Heart left ventricle (tissue), 7 donors: ENCODE measurements around the gene IDH2.

DNA sequence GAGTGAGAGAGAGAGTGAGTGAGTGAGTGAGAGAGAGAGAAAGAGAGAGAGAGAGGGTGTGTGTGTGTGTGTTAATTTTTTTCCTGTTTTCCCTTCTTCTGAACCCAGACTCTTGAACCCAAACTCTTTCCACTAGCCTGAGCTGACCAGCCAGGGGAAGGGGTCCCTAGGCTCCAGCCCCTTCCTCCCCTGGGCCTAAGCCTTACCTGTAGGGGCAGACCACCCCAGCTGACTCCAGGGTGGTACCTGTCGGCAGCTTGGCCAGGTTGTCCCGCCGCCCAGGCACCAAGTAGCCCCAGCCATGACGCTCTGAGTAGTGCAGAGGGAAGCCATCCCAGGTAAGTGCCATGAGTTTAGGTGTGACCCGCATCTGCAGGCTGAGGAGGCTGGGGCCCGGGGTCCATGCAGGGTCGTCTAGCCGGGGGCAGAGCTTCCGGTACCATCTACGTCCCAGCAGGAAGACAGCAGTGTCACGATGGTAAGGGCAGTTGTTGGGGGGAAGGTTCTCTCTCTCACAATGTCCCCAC, 9.3 kb downstream of the POLG start:
- PRO-cap, 6 experiments, result no peak in any of the 6 experiments
- RAMPAGE, long total RNA, 2 experiments, result no peak in any of the 2 experiments
- RRBS, result no CpG with 5 or more reads among the region's 11 CpGs

DNA sequence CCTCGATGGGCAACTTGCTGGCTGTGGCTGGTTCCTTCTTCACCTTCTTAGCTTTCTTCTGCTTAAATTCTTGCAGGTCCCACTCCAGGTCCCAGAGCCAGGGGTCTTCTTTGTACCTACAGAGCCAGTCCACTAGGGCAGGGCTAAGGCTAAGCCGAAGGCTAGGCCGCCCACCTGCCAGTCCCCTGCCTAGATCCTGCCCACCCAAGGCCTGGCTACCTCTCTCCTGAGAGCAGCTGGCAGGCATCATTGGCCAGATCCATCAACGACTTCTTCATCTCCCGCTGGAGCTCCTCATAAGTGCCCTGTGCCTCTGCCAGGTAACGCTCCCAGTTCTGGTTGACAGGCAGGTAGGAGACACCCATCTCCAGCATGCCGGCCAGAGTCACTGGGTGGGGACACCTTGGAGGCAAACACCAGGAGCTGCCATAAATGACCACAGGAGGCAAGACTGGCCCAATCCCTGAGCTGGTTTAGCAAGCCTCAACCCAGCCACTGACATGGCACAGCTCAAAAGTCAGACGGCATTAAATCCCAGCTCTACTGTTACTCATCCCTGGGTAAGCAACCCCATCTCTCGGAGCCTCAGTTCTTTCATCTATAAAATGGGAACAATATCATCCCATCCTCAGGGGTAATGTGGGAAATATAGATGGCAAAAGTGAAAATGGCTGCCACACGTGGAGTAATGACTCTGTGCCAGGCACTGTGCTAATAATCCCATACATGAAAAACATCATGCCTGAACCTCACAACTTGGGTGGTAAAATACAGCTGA, 7.5 kb downstream of the POLG start:
- PRO-cap, 6 experiments, result no peak in any of the 6 experiments
- RAMPAGE, long total RNA, 2 experiments, result no peak in any of the 2 experiments
- RRBS, result no CpG with 5 or more reads among the region's 10 CpGs

DNA sequence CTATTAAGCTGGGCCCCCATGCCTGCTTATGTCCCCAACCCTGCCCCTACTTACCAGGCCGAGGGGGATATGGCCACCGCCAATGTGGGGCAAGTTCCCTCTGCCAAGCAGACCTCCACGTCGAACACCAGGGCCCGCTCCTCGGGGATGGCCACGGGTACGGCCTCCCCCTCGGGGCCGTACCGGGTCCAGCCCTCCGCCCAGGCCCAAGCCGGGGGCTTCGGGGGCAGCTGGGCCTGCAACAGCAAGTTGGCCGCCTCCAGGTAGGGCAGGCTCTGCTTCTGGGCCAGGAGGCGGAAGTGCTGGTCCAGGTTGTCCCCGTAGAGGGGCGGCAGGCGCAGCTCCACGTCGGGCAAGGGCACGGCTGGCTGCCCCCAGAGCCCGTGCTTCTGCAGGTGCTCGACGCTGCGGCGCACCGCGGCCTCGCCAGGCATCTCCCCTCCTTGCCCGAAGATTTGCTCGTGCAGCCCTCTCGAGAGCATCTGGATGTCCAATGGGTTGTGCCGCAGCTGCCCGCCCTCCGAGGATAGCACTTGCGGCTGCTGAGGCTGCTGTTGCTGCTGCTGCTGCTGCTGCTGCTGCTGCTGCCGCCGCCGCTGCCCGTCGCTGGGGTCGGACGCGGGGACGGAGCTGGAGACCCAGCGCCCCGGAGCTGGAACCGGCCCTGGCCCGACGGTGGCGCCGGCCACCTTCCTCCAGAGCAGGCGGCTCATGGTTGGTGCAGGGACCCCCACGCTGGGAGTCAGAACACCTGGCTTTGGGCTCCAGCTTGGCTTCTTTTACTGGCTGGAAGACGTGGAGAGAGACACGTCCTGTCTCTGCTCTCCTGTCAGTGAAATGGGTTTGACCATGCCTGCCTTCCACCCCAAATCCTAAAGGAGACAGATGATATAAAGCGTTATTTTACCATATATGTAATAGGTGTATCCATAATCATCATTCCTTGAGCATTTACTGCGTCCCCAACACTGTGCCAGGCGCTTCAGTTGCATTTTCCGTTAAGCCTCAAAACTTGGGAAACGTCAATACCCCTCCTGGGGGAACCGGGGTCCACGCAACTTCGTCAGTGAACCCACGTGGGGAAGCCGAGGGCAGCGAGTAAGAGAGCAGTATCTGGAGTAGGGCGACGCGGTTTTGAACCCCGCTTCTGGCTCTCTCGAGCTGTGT, 1.2 kb downstream of the POLG start:
- PRO-cap, 6 experiments, result no peak in any of the 6 experiments
- RAMPAGE, long total RNA, 2 experiments, result no peak in any of the 2 experiments
- RRBS, result no CpG with 5 or more reads among the region's 73 CpGs

DNA sequence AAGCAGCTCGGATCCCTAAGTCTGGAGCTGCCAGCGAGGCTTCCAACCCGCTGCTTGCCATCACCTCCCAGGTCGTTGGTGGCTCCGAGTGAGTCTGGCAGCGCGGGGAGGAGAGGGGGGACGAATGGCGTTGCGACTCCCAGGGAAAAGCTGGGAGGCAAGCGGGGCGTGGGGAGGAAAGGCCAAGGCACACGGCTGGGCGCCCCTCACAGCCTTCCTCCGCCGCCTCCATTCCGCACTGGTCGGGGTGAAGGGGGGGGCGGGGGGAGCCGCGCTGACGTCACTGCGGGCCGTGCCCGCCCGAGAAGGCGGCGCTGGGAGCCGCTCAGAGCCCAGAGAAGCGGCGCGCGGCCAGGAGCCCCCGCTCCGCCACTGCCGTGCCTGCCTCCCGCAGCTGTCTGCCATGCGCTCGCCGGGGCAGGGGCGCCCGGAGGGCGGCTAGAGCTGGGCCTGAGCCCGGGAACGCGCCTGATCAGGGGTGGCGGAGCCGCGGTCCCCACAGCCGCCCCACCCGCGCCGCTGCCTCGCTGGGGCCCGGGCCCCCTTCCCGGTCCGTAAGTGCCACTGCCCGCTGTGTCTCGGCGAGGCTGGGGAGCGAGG, 27.7 kb upstream of the POLG start:
- PRO-cap, 6 experiments, result no peak in any of the 6 experiments
- RAMPAGE, long total RNA, 2 experiments, result no peak in any of the 2 experiments
- RRBS, result 3% methylated on average over 12 of the region's 61 CpGs

- PRO-cap, 6 experiments, result no peak in any of the 6 experiments
- RAMPAGE, long total RNA, 2 experiments, result no peak in any of the 2 experiments
- RRBS, result 5% methylated on average over 30 of the region's 58 CpGs
These were observed 65.4 kb upstream of the POLG start for GRCh38 chr15:89399863-89400492.

- PRO-cap, 6 experiments, result no peak in any of the 6 experiments
- RAMPAGE, long total RNA, 2 experiments, result no peak in any of the 2 experiments
- RRBS, result no CpG with 5 or more reads among the region's 12 CpGs
These were observed 1.9 kb upstream of the RHCG start for GRCh38 chr15:89498090-89498833.

- PRO-cap, 6 experiments, result no peak in any of the 6 experiments
- RAMPAGE, long total RNA, 2 experiments, result no peak in any of the 2 experiments
- RRBS, result 2% methylated on average over 11 of the region's 46 CpGs
These were observed 797 bp downstream of the TICRR start for GRCh38 chr15:89575788-89576743.

DNA sequence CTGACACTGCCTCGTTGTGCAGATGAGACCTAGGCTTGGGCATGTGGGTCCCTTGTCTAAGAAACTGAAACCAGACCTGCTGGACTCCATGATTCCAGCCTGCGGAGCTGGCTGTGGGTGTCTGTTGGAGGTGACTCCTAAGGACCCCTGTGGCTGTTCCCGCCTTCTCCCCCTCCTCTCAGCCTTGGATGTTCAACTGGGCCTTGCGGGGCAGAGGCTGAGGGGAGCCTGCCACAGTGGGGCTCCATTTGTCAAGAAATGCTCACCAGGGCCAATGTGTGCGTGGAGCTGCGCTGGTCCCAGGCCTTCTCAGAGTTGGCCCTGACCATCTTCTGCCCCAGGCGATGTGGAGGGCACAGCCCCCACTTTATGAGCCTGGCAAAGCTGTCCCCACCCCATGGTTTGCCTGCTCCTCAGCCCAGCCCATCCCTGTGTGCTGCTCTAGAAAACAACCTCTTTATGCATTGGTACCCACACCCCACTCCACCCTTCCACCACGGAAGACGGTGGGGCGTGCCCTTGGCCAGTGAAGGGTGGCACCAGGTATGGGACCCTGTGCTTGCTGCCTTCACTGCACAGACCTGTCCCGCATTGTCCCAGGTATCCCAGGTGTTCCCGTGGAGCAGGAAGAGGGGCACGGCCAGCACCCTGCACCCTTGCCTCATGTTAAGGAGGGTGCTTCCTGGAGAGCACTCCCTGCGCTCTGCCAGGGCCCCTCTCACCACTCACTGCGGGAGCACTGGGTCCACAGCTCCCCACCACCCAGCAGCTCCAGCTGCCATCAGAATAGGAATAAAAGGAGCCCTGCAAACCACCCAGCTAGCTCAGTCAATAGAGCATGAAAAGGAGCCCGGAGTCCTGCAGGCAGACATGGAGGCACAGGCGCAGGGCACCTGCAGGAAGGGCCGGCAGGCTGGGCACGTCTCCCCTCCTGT, 8.0 kb downstream of the MESP2 start:
- PRO-cap, 6 experiments, result no peak in any of the 6 experiments
- RAMPAGE, long total RNA, 2 experiments, result no peak in any of the 2 experiments
- RRBS, result 98% methylated on average over 2 of the region's 19 CpGs

- PRO-cap, 6 experiments, result no peak in any of the 6 experiments
- RAMPAGE, long total RNA, 2 experiments, result no peak in any of the 2 experiments
- RRBS, result no CpG with 5 or more reads among the region's 26 CpGs
These were observed 16.0 kb downstream of the MESP2 start for GRCh38 chr15:89791902-89792779.

- PRO-cap, 6 experiments, result no peak in any of the 6 experiments
- RAMPAGE, long total RNA, 2 experiments, result no peak in any of the 2 experiments
- RRBS, result 97% methylated on average over 4 of the region's 45 CpGs
These were observed 10.8 kb downstream of the ANPEP start for GRCh38 chr15:89803472-89804663.

DNA sequence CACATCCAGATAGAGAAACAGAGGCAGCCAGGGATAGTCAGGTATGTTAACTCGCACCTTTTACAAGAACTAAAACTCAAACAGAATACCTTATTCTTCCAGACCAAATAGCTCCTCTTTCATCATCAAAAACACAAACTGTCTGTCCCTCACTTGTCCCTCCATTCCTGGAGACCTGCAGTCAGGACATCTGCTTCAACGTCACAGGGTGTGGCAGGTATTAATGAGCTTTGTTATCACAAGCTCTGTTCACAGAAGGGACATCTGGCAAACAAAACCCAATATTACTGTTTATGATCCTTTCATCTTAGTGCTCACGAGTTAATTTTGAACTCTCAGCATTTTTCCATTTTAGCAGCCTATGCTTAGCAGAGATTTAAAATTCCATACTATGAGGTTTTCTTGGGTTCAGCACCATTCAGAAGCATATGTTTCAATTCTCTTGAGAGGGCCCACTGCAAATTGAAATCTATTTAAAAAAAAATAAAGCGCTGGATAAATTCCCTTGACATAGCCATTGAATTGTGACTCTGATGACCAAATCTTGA, 32.9 kb downstream of the AP3S2 start:
- PRO-cap, 6 experiments, result no peak in any of the 6 experiments
- RAMPAGE, long total RNA, 2 experiments, result no peak in any of the 2 experiments
- RRBS, result no CpG with 5 or more reads among the region's 4 CpGs

DNA sequence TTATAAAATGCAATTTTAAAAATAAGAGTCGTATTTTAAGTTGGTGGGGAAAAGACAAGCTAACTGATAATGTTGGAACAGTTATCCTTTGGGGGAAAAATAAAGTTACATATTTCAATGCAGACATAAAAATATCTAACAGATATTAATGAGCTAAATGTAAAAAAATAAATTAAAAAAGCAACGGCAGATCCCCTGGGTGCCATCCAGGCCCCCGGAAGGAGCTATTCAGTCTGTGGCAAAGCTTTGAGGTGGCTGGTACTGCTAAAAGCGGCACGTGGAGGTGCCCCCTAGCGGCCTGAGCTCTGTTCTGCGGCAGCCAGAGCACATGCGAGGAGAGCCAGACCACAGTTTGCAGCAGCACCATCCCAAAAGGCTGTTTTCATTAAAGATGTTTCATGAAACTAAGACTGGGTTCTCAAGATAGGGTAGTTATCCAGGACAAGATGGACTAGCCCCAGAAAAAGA, 18.9 kb downstream of the AP3S2 start:
- PRO-cap, 6 experiments, result no peak in any of the 6 experiments
- RAMPAGE, long total RNA, 2 experiments, result no peak in any of the 2 experiments
- RRBS, result no CpG with 5 or more reads among the region's 8 CpGs

- PRO-cap, 6 experiments, result no peak in any of the 6 experiments
- RAMPAGE, long total RNA, 2 experiments, result no peak in any of the 2 experiments
- RRBS, result no CpG with 5 or more reads among the region's 20 CpGs
These were observed 26.6 kb downstream of the IDH2 start for GRCh38 chr15:90075105-90076541.

GRCh38 chr15:90098928-90099525, 3.2 kb downstream of the IDH2 start:
- PRO-cap, 6 experiments, result no peak in any of the 6 experiments
- RAMPAGE, long total RNA, 2 experiments, result no peak in any of the 2 experiments
- RRBS, result no CpG with 5 or more reads among the region's 11 CpGs

DNA sequence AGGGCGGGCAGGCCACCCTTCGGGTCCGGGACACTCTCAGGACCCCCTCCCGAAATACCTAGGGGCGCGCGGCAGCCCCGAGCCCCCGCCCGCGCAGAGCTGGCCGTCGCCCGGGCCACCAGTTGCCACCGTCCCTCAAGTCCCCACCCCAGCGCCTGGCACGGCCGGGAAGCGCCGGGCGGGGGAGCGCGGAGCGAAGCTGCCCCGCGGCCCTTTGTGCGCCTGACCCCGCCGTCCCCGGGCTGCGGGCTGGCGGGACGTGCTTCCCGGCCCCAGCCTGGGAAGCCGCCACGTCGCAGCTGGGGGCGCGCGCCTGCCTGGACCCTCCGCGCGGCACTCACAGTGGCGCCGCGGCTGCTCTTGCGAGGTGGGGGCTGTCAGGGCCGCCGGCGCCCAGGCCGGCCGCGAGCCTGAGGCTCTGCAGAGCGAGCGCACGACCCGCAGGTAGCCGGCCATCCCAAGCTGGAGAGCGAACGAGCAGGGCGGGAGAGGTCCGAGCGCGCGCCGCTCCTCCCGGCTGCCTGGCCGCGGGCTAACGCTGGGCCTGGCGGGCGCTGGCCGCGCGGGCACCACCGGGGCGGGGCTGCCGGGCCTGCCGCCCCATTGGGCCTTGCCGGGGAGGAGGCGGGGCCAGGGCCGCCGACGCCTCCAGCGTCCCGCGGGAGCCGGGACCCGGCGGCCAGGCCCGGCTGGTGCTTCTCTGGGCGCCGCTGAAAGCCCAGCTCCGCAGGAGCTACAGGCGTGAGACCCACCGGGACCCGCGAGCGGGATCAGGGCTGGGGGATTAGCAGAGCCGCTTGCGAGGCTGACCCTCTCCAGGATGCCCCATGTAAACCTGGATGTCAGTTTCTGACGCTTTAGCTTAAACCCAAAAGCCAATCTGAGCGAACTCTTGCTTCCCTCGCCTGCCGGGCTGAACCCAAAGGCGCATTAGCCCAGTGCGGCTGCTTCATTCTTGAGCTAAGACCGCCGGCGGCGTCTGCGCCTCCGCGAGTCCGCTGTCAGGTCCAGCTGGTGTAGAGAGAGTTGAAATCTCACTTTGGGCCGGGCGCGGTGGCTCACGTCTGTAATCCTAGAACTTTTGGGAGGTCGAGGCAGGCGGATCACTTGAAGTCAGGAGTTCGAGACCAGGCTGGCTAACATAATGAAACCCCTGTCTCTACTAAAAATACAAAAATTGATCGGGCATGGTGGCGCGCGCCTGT, at the start of gene IDH2:
TSS of gene IDH2 (minus strand) at position 534 of the 1,205 bp plus-strand sequence.
- PRO-cap, 6 experiments, result peak in 6 of 6 experiments; most common plus-strand start position 952 of the sequence (in 6); most common minus-strand start position 534 of the sequence (in 6)
- RAMPAGE, long total RNA, 2 experiments, result start-site peak on the plus strand in 1 of 2 experiments, centred at position 702 of the sequence, 7 reads per replicate; start-site peak on the minus strand in 2 of 2 experiments, centred at positions 512 to 524 of the sequence, 1,264 to 3,248 reads per replicate
- RRBS, result 2% methylated on average over 77 of the region's 126 CpGs

DNA sequence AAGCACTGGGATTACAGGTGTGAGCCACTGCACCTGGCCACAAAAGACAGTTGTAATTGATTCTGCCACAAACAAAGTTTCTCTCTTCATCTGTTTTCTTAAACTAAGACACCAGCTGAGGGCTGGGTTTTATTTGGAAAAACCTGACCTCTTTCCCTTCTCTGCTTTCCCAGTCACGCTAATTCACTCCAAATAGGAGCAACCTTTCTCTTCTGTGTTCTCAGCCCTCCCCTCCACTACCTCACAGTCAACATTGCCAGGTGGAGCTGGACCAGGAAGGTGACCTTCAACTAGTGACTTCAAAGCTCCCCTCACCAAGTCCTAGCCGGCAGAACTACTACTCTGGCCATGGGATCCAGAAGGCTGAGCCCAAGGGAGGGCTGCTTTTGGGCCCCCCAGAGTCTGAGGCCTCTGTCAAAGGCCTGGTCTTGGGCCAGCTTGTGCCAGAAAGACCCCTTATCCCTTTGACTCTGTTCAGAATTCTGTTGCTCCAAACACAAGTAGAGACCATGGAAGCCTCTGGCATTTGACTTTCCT, 1.7 kb upstream of the IDH2 start:
- PRO-cap, 6 experiments, result peak in 6 of 6 experiments; most common plus-strand start position 331 of the sequence (in 6); most common minus-strand start position 207 of the sequence (in 2)
- RAMPAGE, long total RNA, 2 experiments, result no peak in any of the 2 experiments
- RRBS, result no CpG with 5 or more reads among the region's 2 CpGs

DNA sequence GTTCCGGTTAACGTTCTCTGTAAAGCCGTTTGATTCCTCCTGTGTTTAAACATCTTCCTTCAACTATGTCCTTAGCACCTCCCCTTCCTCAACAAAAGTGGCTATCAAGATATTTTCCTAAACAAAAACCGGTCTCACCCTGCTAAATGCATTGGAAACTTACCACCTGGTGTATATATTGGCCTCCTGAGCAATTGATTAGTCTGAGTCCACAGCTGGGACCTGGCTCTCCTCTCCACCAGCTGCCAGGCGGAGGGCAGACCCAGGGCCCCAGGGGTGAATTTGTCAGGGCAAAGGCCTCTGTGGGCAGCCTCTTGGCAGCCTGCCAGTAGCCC, 42.9 kb upstream of the IDH2 start:
- PRO-cap, 6 experiments, result no peak in any of the 6 experiments
- RAMPAGE, long total RNA, 2 experiments, result no peak in any of the 2 experiments
- RRBS, result 78% methylated on average over 4 of the region's 5 CpGs

DNA sequence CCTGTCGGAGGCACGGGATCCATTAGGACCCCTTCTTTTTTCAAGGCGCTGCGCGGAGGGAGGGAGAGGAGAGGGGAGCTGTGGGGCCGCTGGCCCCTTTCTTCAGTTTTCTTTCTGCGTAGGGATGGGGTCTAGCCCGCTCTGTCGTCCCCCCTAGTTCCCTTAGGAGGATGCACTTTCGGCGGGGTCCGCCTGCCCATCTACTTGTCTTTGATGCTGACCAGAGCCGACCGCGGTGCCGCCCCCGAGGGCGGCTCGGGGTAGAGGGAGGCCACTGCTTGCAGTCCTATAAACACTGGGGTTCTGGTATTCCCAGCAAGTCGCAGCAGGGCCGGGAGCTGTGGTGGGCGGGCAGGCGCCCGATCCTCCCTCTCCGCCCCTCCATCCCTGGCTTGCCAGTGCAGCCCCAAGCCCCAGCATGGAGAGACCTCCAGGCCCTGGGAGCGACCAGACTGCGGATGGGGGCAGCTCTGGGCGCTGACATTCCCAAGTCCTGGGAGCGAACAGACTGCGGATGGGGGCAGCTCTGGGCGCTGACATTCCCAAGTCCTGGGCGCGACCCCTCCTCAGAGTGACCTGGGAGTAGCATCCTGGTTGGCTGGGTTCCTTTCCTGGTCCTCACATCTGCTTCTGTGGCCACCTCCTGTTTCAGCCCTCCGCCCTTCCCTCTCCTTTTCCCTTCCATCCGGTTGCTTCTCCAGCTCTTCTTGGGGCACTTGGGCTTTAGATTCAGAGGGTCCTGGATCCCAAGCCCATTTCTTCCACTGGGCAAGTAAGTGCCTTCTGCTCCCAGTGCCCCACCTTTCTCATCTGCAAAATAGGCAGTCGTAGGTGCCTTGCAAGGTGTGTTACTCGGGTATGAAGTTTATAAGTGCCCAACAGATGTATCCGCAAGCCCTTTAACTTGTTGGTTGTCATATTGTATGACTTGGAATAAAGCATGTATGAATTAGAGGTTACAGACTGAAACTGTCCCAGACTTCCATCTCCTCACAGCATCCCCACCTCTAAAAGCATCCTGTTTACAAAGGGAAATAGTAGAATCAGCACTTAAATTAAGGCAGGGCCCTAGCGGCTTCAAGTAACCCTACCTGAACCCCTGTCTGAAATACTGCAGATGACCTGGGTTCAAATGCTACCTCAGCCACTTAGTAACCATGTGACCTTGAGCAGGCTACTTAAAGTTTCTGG, 1.1 kb downstream of the SEMA4B start:
- PRO-cap, 6 experiments, result no peak in any of the 6 experiments
- RAMPAGE, long total RNA, 2 experiments, result no peak in any of the 2 experiments
- RRBS, result no CpG with 5 or more reads among the region's 39 CpGs

GRCh38 chr15:90219313-90219858, 14.4 kb downstream of the CIB1 start:
- PRO-cap, 6 experiments, result no peak in any of the 6 experiments
- RAMPAGE, long total RNA, 2 experiments, result no peak in any of the 2 experiments
- RRBS, result no CpG with 5 or more reads among the region's 12 CpGs

- PRO-cap, 6 experiments, result peak in 6 of 6 experiments; most common plus-strand start chr15:90388519 (in 4); most common minus-strand start chr15:90388685 (in 6)
- RAMPAGE, long total RNA, 2 experiments, result no peak in any of the 2 experiments
- RRBS, result under 1% methylated on average over 10 of the region's 58 CpGs
These were observed 697 bp downstream of the IQGAP1 start for GRCh38 chr15:90388424-90389454.